ENCODE measurements around a stretch of chr15.

GRCh38 chr15:95267351-95268000 lies 1036.1 kb downstream of the MCTP2 start:
- PRO-cap: no peak

- PRO-cap: no peak
Measured at GRCh38 chr15:95327661-95327959, 1002.9 kb upstream of the NR2F2 start.

- PRO-cap: no peak
Measured at GRCh38 chr15:95440626-95441326, 889.7 kb upstream of the NR2F2 start.

- PRO-cap: no peak
Measured at GRCh38 chr15:95684372-95685431, 645.8 kb upstream of the NR2F2 start.

DNA sequence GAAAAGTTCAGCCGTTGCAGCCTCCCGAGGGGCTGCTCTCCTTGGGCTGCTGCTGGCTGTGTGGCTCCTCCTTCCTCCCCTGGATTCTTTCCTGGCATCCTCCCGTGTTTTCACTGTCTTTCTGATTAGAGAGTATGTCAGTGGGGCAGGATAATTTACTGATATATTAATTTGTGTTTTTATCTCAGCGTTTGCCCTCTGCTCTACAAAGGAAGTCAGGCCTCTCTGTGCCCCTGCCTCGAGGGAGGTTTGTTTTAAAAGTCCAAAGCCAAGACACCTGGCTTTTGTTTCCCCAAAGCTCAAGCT lies 150.3 kb upstream of the NR2F2 start:
- PRO-cap: no peak

- PRO-cap: no peak
Measured at GRCh38 chr15:96209133-96209964, 121.2 kb upstream of the NR2F2 start.

DNA sequence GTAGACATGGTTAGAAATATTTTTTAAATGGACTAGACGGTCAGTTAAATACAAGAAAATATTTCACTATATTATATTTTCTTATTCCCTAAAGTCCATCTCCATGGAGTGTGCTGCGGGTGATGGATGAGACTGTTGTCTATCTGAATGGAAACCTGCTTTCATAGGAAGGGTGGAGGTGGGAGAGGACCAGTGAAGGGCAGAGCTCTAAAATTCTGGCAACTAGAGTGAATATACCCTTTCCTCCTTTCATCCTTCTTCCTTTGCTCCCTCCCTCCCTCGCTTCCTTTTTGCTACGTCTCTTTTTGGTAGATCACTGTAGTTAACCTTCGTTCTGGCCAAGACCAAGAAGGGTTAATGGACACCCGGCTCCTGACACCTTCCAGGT lies 9.9 kb upstream of the NR2F2 start:
- PRO-cap: no peak

DNA sequence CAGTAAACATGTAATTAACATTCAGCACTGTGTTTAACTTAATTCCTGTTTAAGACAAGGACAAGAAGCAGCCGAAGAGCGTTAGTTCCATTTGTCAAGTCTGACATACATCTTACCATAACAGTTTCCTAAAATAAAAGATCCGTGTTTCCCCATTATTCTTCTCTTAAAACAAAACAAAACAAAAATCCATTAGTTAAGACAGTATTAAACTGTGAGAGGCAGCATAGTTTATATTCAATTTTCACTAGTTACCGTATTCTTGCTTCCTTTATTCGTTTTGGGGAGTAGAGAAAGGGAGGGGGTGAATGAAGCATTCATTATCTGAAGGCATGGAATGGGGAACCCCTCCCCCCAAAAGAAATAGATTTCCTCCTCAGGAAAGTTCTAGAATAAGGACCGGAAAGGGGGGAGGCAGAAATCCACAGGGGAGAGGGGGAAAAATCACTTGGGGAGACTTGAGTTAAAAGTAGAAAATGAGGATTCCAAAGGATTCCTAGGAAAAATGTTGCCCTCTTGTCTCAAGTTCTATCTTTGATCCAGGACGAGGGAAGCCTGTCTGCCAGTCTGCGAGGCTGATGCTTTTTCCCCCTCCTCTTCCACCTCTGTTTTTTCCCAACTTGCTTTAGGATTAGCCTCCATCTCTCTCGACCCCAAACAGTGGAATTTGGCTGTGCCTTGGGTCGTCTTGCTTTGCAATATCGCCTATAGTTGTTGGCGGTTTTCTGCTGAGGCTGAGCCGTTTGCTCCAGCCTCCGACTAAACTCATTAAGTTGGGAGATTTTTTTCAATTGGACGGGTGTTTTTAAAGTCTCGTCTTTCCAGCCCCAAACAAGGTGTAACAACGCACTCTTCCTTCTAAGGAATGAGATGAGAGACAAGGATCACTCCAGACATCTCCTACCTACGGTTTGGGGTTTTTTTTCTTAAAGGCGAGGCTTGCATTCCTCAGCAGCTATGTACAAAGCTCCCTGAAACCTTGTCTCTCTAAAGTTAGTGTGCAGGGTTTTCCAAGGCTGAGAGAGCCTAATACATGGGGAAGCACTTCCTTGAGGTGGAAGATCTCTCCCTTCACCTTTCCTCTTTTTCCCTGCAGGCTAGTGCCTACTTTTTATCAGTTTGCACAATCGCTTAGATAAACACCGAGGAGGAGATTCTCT lies 5.1 kb upstream of the NR2F2 start:
- PRO-cap: no peak

DNA sequence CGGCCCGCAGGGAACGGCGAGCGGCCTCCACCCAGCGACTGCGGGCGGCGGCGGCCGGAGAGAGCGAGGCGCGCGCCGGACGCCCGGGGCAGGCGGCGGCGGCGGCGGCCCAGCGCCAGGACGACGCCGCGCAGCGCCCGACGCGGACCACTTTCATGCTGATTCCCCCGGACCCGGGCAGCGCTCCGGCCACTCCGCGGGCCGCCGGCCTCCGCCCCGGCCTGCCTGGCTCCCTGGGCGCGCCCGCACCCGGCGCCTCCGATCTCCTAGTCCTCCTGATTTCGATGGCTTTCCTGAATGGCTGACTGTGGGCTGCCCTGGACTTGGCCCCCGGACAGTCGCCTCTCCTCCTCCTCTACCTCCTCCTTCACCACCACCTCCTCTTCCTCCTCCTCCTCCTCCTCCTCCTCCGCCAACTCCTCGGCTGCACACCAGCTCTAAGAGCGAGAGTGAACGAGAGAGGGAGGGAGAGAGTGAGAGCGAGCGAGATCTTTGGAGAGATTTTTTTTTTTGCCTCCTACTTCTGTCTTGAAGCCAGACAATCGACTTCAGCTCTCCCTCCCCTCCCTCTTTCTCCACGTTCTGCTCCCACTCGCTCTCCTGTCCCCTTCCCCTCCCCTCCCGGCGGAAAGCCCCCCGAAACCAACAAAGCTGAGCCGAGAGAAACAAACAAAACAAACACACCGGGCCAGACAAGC lies 840 bp downstream of the NR2F2 start:
- PRO-cap: no peak

DNA sequence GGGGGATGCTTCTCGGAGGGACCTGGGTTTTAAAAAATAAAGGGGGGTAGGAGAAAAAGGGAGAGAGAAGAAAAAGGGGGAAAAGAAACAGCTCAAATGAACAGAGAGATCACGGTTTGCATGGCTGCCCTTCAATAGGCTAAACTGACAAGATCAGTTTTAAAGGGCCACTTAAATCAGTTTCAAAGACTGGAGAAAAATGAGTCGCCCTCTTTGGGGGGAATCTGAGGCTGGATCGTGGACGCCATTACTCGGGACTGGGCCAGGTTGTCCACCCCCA lies 6.1 kb downstream of the NR2F2 start:
- PRO-cap: no peak

DNA sequence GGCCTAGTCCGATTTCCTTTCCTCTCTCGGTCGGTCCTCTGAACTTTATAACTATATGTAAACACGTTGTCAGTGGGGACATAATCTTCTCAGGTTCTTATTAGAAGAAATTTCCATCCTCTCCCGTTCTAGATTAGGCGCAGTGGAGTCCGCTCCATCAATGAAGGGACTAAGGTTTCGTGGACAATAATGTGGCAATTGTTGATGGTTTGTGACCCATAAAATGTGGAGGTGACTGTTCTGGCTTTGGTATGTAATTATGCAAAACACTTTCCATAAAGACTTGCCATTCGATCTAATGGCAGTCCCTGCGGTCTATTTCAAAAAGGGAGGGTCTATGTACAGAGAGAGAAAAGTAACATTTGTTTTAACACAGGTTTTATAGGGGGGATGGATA lies 31.9 kb downstream of the NR2F2 start:
- PRO-cap: no peak

DNA sequence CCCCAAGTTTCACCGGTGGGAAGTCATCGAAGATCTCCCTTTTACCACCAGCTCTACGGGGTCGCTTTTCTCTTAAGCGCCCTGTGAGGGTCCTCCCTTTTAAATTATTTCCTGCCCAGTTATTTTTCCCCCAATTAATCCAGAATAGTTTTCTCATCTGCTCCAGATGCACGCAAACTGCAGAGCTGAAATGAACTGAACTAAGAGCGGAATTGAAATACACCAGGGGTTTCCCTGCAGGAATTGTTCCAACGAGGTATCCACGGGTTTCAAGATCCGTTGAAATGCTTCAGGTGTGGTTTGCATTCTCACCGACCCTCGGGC lies 87.0 kb downstream of the NR2F2 start:
- PRO-cap: no peak

- PRO-cap: no peak
Measured at GRCh38 chr15:96491709-96492529, 161.4 kb downstream of the NR2F2 start.

GRCh38 chr15:97319395-97319826 lies 641.1 kb upstream of the ARRDC4 start:
- PRO-cap: no peak

DNA sequence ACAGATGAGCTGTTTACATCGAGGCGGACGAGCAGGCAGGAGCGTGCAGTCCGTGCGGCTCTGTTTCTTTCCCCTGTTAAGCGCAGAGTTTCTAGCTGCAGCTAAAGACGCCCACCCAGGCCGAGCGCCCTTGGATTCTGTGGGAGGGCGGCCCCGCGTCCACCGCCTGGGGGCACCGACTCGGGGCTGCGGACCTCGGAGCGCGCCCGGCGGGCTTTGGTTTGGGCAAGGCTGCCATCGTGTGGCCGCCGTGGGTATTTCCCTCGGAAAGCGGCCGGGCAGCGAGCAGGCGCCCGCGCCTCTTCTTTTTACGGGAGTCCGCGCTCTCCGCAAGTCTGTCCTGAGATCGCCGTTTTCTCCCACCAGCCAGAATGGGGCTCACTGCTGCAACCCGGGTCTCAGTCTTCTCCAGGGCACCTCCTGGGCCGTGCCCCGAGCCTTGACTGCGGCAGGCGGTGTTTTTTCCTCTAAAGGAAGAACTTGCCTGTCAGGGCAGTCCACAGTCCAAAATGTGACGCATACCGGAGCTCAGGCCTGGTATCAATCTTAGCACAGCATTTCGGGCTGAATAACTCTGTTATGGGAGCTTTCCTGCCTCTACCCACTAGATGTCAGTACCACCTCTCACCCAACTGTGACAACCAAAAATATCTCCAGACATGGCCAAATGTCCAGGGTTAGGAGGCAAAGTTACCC lies 219.9 kb upstream of the IGF1R start:
- PRO-cap: no peak

- PRO-cap: unidirectional peak, plus-strand start at chr15:98522630
Measured at GRCh38 chr15:98522388-98522710, 126.0 kb upstream of the IGF1R start.

GRCh38 chr15:98525503-98526318 lies 122.6 kb upstream of the IGF1R start:
- PRO-cap: no peak

GRCh38 chr15:98550206-98550715 lies 98.1 kb upstream of the IGF1R start:
- PRO-cap: no peak

GRCh38 chr15:98650230-98650432 lies 1.8 kb downstream of the IGF1R start:
- PRO-cap: no peak

DNA sequence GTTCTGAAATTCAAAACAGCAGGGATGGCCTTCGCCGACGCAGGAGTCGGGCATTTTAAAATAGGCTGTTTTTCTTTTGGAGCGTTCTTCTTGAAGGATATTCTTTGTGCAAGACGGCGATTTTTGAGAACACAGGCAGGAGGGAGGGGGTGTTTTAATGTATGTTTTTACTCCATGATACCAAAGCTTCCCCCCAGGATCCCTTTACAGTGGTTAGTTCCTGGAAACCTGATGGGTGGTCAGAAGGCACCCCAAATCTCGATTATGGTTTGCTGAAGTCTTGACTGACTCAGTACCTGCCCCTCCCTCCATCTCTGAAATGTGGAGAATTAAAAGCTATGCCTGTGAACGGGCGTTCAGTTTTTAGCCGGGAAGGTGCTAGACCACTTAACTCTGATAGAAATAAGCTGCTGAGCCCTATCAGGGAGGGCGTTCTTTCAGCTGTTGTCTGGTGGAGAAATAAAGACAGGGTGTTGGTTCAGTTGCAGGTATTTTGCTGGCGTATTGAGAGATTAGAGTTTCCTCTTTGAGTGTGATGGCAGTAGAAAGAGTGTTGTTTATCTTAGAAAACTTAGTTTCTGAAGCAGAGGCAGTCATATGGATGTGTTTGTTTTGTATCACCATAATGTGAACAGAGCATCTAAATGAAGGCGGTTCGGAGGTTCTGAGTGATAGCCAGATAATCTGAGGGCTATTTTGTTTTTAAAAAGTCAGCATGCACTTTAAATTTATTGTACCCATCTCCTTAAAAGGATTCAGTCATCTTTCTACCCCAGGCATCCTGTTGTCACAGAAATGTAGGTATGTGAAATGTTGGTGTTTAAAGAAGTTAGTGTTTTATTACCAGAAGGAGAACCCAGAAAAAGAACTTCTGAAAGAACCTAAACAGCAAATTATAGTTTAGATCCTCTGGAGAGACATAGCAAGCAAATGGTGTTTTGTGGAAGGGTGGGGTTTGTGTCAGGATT lies 3.5 kb downstream of the IGF1R start:
- PRO-cap: bidirectional peak, plus-strand start at position 359 of the sequence, minus-strand start at position 264 of the sequence; bidirectional peak, plus-strand start at position 491 of the sequence, minus-strand start at position 464 of the sequence

Measured in colic lymph node (tissue), 1 donor.